Pericardium fibroblast (primary cell): ENCODE data around the genes RGS6, RBM25 and PAPLN.

- RAMPAGE, long total RNA = no peak
Observed at GRCh38 chr14:71324442-71325446, 4.5 kb downstream of the SIPA1L1 start.

- RAMPAGE, long total RNA = no peak
Observed at GRCh38 chr14:71382343-71382920, 62.2 kb downstream of the SIPA1L1 start.

DNA sequence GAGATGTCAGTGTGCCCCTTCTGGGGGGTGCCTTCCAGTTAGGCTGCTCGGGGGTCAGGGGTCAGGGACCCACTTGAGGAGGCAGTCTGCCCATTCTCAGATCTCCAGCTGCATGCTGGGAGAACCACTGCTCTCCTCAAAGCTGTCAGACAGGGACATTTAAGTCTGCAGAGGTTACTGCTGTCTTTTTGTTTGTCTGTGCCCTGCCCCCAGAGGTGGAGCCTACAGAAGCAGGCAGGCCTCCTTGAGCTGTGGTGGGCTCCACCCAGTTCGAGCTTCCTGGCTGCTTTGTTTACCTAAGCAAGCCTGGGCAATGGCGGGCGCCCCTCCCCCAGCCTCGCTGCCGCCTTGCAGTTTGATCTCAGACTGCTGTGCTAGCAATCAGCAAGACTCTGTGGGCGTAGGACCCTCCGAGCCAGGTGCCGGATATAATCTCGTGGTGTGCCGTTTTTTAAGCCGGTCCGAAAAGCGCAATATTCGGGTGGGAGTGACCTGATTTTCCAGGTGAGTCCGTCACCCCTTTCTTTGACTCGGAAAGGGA lies 83.9 kb upstream of the RGS6 start:
- RAMPAGE, long total RNA = no peak

DNA sequence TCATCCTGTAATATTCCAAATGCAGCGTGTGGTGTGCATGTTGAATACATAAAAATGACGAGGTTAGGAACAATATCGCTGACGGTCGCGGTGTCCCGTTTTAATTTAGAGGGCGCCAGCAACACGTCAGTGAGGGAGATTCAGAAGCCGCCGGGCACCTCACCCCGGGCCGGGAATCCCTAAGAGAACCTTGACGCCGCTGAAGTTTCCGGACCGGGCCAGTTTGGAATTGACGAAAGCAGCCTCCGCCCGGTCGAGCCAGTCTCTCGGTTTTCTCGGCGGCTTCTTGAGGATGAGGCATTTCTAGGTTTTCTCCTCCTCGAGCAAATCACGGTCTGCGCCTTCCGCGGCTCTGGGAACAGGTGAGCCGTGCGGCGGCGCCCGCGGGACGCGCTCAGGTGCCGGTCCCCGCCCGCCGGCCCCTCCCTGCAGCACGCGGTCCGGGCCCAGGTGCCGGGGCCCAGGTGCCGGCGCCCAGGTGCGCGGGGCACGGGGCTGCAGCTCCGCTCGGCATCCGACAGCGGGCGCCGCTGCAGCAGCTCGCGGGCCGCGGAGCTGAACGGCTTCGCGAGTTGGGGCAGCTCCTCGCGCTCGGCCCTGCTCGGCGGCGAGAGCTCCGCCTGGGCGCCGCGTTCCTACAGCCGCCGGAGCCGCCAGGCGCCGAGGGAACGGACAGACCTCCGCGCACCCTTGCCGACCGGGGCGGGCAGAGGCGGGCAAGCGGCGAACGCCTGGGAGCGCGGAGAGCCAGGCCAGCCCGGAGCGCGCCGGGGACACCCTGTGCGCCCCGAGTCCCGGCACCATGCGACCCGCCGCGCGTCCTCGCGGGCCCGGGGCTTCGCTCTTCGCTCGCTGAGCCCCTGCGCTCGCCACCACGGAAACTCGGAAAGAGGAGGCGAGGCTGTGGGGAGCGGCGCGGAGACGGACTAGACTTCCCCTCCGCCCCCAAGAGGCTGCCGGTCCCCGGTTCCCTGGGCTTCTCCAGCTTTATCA lies at the start of gene RGS6:
Gene RGS6, plus strand, starts transcription at position 558 of the 993 bp plus-strand sequence.
- RAMPAGE, long total RNA = no peak

DNA sequence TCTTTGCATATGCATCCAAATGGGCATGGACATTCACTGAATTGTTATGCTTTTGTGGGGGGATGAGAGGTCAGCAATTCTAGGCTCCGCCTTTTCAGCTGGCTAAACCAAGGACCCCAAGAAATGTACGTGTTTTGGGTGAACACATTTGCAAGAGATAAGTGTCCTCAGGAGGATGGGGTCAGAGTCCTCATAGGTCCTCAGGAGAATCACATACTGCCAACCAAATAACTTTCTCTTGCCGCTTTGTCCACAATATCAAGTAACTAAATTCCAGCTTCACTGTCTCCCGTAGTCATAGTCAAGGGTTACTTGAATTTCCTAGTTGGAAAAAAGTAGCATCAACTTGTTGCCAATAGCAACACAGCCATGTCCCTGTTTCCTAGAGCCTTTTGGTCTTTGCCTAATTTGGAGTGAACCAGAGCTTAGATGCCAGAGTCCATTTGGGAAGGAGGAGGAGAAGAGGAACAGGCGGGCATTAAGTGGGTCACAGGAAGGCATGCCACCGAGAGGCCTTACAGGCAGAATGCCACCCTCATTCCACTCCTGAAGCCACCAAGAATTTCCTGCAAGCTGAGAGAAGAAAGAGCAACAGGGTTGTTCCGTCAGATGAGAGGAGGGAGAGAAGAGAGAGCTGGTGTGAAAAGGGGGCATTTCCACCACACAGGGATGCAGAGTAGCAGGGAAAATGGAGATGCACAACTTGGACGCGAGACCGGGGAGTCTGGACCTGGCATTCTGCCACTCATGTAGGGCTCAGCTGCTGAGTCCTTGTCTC lies 339.6 kb downstream of the DPF3 start:
- RAMPAGE, long total RNA = no peak

DNA sequence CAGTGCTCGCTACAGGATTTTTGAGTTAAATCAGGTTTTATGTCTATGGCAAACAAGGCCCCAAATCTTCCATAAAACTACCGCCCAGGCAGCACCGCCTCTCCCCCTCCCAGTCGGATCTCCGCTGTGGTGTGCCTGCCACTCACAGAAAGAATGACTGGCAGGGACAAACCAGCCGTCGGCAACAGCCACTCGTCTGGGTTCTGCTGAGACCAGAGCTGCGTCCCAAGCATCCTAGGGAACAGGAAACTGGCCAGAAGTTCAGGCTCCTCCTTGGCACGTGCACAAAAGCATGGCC lies 214.9 kb downstream of the DPF3 start:
- RAMPAGE, long total RNA = no peak

GRCh38 chr14:72726425-72727226 lies 167.3 kb downstream of the DPF3 start:
- RAMPAGE, long total RNA = no peak

DNA sequence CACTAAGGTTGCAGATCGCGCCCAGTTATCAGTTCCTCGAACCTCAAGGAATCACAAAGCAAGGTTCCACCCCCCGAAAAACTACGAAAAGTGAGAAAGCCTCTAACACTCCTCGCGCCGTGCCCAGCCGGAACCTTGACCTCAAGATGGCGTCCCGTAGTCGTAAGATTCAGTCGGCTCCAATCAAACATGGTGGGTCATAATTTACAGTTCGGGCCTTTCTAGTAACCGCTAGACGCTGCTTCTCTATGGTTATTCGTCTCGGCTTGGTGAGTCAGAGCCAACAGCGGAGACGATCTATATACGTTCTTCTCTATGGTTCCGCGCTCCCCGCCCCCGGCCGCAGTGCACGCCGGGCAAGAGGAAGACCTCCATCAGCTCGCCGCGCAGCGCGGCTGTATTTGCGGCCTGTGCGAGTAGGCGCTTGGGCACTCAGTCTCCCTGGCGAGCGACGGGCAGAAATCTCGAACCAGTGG lies at the start of gene RBM25:
Gene RBM25, plus strand, starts transcription at position 366 of the 476 bp plus-strand sequence.
- RAMPAGE, long total RNA = no peak

DNA sequence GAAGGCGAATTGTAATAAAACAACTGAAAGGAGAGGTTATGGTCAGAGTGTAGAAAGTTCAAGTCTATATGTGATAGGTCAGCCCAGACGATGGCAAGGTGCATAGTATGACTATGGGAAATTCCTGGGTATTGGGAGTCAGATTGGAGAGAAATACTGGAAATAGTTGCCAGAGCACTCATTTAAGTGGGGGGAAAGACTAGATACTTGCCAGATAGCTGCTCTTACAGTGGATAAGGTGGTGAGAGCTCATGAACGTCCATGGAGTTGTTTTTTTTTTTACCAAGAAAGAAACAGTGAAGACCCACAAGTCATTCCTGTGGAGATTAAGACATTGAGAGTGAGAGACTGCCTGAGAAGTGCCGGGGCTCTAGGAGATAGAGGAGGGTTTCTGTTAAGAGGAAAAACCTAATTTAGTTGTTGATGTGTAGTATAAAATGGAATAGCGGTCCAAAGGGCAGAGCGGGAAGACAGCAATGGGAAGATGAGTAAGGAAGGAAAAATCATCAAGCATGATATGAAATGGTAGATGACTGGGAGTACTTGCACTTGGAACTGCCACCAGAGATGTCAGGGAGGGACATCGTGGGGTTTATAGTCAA lies 20.4 kb upstream of the PSEN1 start:
- RAMPAGE, long total RNA = no peak

- RAMPAGE, long total RNA = no peak
Observed at GRCh38 chr14:73220284-73220891, 16.9 kb upstream of the PAPLN start.

GRCh38 chr14:73237019-73237654 lies at the start of gene PAPLN:
PAPLN (plus strand) TSS chr14:73237506.
- RAMPAGE, long total RNA = no peak

DNA sequence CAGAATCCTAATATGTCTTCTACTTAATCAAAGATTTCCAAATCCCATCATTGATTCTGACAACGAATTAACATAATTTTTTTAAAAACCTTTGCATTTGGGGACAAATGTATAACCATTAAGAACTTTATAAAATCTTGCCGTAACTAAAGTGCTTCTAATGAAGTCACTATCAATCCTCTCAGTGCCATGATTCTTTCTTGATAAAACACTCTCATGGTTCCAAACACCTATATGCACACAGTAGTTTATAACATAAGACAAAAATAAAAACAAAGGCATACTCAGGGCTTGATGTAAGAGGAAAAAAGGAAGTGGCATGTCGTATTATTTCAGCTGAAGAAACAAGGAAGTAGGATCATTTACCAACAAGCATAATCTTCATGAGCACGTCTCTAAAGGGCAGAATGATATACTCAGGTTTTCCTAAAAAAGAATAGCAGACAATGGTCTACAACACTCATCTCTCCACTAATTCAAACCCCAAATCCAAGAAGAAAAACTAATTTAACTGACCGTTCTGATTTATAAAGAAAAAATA lies 34.0 kb downstream of the NUMB start:
- RAMPAGE, long total RNA = no peak

DNA sequence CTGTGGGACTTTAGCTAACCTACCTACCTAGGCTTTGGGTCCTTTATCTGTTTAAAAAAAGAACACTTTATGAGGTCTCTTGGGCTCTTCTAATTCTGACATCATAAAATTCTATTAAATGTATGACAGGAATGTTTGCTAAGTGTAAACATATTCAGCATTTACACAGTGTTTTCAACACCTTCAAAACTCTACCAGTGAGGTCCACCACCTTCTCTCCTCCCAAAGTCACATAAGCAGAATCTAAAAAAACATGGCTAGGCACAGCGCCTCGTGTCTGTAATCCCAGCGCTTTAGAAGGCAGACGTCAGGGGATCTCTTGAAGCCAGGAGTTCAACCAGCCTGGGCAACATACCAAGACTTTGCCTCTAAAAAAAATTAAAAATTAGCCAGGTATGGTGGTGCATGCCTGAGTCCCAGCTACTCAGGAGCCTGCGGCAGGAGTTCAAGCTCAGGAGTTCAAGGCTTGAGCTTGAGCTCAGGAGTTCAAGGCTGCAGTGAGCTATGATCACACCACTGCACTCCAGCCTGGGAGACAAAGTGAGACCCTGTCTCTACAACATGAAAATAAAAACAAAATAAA lies 30.0 kb downstream of the NUMB start:
- RAMPAGE, long total RNA = no peak

DNA sequence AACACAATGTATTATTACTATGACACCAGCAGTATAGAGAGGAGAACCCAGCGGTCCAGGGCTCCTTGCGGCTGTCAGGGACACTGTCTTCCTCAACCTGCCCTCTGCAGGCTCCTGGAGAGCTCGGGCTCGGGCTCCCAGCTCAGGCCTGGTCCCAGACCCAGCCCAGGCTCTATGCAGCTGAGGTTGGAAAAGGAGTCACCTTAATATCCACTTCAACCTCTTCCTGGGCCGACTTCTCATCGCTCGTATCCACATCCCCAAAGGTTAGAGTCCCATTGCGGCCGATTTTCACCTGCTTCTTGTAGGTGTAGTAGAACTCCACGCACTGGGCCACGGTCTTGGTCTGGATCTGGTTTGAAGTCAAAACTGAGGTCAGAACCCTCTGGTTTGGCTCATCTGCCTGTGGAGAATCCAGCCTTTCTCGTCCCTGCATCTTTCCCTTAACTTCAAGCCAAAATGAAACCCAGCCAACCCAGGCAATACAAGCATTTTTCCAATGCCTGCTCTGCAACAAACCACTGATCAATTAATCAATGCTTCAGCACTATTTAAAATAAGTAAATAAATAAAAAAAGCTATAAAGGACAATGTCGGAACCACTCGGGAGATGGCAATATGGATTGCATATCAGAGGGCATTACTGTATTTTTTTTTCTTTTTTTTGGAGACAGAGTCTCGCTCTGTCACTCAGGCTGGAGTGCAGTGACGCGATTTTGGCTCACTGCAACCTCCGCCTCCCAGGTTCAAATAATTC lies 8.5 kb upstream of the PNMA1 start:
- RAMPAGE, long total RNA = no peak

DNA sequence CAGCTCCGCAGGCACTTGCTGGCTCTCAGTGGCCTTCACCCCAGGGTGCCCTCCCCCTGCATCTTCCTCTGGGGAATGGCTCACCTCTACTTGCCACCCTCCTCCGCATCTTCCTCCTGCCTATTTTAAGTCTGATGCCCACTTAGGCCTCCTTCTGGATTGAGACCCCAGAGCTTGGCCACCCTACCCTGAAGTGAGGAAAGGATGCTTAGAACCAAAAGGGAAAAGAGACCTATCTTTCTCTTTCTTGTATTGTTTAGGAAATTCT lies 10.6 kb upstream of the PNMA1 start:
- RAMPAGE, long total RNA = no peak

DNA sequence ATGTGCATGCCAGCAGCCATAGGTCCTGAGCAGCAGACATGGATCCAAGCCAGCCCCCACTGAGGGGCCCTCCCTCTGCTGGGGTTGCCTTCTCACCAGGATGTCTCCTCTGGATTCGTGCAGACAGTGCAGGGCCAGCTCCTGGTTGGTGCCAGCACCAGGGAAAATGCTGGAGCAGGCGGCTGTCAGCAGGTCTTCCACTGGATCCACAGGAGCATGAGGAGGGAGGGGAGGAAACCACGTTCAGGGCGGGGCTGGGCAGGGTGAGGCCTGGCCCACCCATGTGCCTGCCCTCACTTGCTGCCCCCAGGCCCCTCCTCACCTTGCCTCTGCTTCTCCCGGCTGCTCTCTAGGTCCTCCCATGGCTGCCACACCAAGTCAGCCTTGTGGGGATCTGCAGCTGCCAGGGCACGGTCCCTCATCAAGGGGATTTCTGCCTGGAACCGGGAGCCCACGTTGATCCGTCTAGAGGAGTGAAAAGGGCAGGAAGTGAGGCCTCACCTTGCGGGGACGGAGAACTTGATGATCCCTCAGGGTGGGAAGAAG lies 12.4 kb upstream of the PNMA1 start:
- RAMPAGE, long total RNA = no peak

DNA sequence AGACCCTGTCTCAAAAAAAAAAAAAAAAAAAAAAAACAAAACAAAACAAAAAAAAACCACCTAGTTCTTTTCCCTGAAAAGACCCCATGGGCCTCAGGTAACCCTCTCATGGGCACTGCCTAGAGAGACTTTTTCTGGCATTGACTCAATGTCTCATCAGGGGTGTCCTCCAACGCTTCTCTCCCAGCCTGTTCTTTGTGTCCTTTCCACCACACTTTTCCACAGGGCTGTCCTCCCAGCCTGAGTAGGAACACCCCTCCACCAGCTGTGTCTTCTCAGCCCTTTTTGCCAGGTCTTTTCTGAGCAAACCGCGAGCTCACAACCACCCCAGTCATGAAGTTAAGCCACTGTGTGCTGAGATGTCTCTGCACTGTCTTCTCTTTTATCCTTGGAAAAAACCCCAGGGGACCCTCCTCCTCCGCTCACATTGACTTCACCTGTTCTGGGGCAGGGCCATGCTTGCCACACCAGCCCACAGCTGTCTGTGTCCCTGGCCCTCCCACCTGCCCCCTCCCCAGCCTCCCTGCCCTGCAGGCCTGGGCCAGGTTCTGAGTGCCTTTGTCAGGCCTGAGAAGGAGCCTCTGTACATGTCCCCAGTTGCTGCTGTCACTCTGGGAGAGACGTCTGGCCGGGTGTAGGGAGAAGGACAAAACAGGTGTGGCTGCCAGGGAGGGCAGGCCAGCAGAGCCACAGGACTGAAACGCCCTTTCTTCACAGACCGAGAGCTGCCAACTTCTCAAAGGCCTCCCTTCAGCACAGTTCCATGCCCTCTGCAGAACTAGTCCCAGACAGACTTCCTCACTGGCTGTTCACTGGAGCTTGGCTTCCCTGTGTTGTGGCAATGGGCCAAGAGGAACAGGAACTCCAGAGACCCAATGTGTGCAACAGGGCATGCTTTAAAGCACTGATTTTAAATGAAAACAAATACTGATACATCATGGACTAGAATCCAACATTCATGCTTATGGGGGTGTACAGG lies 4.5 kb upstream of the MIDEAS start:
- RAMPAGE, long total RNA = no peak

- RAMPAGE, long total RNA = no peak
Observed at GRCh38 chr14:73785434-73786424, 25.6 kb upstream of the MIDEAS start.

- RAMPAGE, long total RNA = no peak
Observed at GRCh38 chr14:73977783-73978355, 27.8 kb downstream of the COQ6 start.

DNA sequence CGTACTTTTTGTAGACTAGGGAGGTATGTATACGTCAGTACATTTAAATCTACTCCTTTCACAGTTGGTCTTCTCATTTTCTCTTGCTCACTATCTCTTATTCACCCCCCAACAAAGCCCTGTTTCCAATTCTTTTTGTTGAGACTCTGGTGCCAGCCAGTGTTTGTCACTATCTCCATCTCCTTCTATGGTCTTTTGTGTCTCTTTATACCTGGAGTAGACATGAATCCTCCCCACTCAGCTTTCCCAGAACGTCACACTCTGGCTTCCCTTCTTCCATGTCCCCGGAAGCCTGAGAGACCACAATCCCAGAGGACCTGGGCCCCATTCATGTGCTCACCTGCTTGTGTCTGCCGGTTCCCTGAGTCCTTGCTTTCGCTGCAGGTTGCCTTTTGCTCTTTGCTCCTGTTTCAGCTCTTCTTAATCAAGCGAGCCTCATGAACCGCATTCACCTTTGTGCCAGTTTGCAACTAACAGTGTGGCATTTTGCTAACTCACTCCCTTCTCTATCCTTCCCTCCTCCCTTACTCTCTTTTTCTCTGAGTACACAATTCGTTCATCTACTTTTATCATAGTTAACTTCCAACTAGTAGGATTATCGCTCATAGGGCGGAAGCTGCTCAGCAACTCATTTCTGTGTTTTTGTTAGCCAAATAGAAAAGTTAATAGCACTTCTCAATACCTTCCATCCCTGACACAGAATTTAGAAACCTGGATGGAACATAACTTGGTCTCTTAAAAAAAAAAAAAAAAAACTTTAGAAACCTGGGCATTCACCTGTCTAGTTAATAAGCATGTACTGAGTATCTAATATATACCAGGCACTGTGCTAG lies 23.1 kb downstream of the ENTPD5 start:
- RAMPAGE, long total RNA = no peak